Cardiac ventricle fibroblast (primary cell): ENCODE measurements around the genes RPS17 and C15orf40.

DNA sequence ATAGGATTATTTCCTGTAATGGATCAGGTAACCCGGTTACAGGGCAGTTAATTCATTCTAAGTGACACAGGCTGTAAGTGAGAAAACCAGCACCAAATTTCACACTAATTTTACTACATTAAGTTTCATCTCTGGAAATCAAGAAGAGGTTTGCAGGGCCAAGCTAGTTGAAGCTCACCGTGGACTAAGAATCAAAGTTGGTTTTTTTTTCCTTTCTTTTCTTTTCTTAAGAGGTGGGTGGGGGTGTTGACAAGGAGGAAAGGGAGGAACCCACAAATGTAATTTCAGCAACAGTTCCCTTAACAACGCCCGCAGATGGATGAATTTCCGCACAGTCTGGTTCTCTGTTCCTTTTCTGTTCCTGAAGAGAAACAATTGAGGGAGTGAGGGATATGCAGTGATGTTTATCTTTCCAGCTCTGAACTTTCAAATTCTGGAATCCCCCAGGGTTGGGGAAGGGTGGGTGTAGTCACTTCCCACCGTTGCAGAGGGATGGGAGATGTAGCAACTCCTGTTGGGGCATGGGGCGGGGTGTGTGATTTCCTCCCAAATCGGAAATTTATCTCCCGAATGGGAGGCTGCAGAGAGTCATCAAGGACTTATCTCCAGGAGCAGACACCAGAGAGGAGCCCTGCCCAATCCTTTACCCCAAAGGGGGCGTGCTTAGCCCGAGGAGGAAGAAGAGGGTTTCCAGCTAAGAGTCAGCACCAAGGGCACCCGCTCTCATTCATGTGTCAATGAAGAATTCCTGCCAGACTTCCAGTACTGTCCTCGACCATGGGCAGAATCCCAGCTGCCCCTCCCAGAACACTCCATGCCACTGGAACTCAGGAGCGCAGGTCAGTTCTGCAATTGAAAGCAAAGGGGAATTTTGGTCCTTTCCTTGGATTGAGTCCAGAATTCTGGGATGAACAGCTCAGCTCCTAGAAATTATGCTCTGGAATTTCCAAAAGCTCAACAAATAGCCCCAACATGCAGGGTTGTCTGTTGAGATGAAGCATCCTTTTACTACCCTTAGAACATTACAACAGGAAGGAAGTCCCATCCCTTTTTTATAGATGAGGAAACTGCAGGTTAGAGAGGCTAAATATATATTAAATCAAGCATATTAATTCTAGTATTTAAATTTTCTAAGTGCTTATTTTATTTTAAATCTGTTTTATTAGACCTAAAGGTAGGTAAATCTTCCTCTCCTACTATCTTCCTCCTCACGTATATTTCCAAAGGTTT, 35.0 kb upstream of the CFAP161 start:
- RAMPAGE, long total RNA = no peak

DNA sequence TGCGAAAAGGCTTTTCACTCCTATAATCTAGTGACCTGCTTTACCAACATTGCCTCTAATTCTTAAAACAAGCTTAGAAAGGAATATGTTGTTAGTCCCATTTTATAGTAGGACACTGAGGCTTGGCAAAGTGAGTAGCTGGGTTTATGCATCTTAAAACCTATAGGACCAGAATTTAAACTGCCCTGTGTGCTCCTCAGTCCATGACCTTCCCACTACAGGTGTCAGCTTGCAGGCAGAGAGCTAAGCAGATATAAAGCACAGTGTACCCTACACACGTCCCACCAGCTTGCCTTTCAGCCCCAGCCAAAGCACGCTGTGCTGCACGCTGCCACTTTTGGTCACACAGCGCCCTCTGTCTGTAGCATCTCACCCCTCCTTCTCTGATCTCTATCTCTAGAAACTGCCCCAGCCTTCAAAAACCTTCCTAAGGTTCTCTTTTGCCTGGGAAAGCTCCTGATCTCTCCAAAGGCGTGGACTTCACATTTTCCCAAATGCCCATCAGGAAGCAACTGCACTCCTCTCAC, 57.6 kb downstream of the STARD5 start:
- RAMPAGE, long total RNA = no peak

DNA sequence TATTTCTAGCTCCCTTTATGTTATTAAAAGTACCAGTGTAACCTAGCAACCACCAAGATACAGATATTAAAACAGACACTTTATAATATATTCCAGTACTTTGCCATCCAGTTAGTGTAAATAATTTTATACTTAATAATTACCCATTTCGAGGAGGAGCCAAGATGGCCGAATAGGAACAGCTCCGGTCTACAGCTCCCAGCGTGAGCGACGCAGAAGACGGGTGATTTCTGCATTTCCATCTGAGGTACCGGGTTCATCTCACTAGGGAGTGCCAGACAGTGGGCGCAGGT, 248.1 kb downstream of the MEX3B start:
- RAMPAGE, long total RNA = no peak

DNA sequence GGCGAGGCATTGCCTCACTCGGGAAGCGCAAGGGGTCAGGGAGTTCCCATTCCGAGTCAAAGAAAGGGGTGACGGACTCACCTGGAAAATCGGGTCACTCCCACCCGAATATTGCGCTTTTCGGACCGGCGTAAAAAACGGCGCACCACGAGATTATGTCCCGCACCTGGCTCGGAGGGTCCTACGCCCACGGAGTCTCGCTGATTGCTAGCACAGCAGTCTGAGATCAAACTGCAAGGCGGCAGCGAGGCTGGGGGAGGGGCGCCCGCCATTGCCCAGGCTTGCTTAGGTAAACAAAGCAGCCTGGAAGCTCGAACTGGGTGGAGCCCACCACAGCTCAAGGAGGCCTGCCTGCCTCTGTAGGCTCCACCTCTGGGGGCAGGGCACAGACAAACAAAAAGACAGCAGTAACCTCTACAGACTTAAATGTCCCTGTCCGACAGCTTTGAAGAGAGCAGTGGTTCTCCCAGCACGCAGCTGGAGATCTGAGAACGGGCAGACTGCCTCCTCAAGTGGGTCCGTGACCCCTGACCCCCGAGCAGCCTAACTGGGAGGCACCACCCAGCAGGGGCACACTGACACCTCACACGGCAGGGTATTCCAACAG, 174.9 kb downstream of the MEX3B start:
- RAMPAGE, long total RNA = no peak

GRCh38 chr15:82088837-82089103, 43.0 kb upstream of the MEX3B start:
- RAMPAGE, long total RNA = no peak

DNA sequence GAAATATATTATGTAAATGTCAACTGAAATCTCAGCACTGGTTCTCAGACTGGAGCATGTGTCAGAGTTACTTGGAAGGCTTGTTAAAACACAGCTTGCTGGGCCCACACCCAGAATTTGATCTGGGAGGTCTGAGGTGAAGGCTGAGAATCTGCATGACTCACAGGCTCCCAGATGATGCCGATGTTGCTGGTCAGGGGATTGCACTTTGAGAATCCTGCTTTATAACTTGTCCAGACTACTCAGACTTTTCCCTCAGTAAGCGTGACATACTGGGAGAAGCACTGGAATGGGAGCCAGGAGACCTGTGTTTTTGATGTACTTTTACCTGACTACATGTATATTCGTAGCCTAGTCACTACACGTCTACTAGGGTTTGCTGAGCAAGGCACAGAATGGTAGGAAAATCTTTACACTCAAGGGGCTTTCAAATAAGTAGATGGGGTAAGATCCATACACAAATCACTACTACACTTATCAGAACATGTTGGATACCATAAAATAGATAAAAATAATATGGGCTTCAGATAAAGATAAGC, 77.1 kb upstream of the MEX3B start:
- RAMPAGE, long total RNA = no peak

DNA sequence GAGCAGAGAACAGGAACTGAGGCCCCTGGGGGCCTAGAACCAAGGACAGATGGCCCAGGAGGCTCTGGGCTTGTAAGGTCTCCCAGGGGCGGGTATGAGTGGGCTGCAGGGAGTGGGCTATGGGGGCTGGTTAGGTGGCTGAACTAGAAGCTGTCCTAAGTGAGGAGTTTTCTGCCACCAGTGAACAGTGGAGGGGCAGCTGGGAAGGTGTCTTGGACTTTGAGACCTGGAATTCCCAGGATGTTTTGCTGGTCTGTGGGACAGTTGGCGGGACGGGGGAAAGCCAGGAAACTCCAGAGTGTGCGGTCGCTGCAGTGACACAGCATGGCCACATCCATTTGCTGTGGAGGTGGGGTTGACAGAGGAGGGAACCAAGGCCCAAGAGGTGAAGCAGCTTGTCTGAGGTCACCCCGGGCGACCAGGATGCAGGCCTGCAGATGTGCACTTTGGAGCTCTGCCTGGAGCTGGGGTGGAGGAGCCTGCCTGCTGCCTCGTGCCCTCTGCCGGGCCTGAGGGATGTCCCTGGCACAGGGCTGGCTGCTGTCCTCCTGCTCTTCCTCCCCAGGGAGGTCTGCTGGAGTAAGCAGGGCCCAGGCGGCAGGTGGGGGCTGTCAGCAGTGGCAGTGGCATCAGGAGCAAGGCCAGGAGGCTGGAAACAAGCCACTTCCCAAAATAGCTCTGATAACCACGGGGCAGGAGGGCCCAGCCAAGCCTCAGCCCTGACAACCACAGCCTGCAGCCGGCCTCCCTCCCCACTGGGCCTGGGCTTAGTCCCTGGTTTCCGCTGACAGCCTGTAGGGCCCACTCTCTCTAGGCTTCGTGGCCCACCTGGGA, 16.2 kb downstream of the GOLGA6L10 start:
- RAMPAGE, long total RNA = no peak

GRCh38 chr15:82372053-82373193, 23.1 kb upstream of the GOLGA6L10 start:
- RAMPAGE, long total RNA = no peak

- RAMPAGE, long total RNA = start-site peak on the minus strand at chr15:82540434-82540457, 33,919 and 1,523 reads in 2 replicates
Observed at GRCh38 chr15:82539730-82540556, at the start of gene RPS17. Gene RPS17 (minus strand): TSS chr15:82540457.

GRCh38 chr15:82679827-82680457, 29.7 kb downstream of the AP3B2 start:
- RAMPAGE, long total RNA = no peak

GRCh38 chr15:82709225-82709795, 365 bp downstream of the AP3B2 start:
- RAMPAGE, long total RNA = no peak

DNA sequence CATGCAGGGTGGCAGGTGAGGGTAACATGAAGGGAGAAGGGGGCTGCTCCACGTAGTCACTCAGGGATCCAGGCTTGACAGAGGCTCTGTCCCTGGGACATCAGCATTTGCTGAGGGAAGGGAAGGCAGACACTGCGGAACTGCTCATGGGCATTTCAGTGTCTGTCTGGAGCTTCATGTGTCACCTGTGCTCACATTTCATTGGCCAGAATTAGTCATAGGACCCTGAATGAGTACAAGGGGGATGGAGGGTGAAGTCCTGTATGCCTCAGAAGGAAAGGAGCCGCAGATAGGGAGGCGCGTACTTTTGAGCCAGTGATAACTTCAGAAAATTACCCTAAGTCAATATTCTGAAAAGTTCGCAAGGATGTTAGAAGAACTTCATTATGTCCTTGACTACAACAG, 34.5 kb downstream of the WHAMM start:
- RAMPAGE, long total RNA = no peak

DNA sequence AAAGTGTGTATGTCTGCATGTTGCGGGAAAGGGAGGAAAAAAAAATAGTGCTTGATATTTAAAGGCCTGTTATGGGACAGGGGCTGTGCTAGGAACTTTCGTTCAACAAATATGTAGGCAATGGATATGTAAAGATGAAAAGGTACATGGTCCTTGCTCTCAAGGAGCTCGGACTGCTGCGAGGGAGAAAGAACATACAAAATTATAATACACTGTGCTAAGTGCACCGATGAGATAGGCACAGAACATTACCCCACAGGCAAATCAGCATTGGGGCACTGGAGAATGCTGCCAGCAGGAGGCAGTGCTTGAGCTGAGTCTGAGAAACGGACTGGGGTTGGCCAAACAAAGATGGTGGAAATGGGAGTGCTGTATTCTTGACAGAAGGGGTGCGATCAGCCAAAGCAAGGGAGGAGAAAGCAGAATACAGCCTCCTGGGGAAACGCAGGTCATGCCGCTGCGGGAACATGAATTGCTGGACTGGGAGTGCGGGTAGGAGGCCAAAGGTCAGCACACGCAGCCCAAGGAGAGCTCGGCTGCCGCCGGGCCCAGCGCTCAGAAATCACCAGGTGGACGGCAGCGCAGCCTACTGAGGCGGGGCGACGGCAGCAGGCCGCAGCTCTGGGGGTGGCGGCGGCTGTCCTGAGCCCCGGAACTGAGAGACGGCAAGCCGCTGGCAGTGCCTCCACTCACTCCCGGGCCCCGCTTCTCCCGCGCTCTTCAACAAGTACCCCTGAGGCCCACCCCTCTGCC, 540 bp downstream of the C15orf40 start:
- RAMPAGE, long total RNA = no peak

DNA sequence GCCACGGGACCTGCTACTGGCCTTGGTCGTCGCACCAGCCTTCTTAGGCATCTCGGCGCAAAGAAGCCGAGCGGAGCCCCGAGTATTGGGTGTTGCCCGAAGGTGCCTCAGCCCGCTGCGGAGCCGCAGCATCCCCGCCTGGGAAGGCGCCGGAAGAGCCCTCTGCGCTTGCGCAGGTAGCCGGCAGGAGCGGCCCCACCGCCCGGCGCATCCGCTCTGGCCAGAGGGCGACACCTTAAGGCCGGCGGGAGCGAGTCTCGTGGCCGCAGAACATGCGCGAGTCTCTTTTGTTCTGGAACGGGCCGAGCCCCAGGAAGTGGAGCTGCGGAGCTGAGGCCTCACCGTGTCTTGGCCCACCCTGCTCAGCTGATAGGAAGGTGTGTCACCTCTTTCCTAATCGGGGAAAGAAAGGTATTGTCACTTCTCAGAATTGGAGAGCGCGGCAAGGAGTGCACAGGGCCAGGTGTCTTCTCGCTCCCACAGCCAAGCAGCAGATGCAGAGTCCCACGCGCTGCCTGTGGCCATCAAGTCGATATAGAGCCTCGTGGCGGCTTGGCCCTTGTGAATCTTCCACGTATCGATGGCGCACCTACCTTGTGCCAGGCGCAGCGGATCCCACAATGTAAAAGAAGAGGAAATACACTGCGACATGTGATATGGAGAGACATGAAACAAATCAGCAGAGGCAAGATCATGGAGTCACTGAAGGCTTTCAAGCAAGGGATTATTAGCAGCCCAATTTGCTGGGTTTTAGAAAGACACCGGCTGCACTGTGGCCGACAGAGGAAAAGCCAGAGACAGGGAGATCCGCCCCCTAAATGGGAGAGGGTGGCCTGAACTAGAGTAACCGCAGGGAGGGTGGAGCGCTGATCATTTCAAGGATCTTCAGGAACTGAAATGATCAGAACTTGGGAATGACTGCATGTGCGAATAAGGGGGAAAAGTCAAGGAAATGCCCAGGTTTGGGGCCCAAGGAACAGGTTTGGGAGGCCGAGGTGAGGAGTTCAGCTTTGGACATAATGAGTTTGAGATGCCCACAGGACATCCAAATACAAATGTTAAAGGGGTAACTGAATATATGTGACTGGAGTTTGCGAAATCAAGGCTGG, at the start of gene C15orf40:
TSS of gene C15orf40 (minus strand) at position 164 of the 1,109 bp plus-strand sequence.
- RAMPAGE, long total RNA = no peak

DNA sequence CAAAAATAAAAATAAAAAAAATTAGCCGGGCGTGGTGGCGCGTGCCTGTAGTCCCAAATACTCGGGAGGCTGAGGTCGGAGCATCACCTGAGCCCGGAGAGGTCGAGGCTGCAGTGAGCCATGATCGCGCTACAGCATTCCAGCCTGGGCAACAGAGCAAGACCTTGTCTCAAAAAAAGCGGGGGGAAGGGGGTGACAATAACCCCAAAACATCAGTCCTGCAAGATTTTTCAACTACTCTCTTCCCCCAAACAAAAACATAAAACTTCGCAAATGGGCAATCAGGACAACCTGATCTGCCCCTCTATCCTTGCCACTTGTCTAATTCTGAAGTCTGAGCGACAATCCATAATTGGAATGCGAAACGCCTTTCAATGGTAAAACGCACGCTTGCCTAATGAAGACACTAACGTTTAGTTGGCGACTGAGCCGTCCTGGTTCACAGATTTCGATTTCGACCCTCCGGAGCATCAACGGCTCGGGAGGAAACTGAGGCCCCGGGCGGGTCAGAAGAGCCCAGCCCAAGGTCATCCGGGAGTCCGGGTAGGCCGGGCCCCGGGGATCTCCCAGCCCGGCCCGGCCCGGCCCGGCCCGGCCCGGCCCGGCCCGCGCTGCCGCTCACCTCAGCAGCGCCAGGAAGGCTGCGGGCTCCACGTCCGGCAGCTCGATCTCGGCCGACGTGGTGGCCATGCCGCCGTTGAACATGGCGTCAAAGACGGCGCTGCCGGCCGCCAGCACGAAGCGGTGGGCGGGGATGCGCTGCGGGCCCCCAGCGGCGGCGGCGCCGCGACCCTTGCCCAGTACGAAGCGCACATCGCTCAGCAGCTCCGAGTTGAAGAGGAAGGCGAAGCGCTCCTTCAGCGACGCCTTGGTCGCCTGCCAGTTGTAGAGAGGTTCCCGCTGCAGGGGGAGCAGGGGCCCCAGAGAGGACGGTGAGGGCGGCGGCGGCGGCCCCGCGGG, 643 bp downstream of the BTBD1 start:
- RAMPAGE, long total RNA = no peak

GRCh38 chr15:83379507-83380055, 67.6 kb upstream of the SH3GL3 start:
- RAMPAGE, long total RNA = no peak

GRCh38 chr15:83605139-83605338, 48.9 kb upstream of the ADAMTSL3 start:
- RAMPAGE, long total RNA = no peak

GRCh38 chr15:84633720-84634385, 20.2 kb downstream of the WDR73 start:
- RAMPAGE, long total RNA = no peak

DNA sequence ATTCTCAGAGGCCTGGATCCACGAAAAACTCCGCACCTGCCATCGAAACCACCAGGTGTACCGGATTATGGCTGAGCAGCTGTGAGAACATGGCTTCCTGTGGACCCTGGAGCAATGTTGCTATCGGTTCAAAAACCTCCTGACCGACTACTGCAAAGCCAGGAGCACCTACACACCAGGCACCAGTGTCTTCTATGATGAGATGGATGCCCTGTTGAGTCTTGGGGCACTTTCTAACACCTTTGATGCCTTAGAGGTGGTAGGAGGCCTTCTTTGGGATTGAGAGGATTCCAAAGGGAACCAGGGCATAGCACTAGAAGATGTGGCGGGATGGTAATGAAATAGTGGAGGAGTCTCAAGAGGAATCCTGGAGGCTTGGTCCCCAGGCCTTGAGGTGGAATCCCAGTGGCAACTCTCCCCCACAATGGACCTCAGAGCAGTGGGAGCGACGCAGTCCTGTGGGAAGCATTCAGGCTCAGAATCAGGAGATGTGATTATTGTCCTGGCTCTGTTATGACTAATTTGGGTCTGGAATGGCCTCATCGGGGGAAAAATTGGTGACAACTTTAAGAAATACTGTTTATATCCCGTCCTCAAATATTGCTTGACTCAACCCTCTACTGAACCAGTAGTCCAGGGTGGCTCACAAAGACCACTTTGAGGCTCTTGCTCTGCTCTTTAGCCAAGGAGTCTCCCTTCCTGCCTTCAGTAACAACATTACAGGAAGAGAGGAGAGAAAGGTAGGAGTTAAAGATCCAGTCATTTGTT, 14.1 kb downstream of the WDR73 start:
- RAMPAGE, long total RNA = no peak

DNA sequence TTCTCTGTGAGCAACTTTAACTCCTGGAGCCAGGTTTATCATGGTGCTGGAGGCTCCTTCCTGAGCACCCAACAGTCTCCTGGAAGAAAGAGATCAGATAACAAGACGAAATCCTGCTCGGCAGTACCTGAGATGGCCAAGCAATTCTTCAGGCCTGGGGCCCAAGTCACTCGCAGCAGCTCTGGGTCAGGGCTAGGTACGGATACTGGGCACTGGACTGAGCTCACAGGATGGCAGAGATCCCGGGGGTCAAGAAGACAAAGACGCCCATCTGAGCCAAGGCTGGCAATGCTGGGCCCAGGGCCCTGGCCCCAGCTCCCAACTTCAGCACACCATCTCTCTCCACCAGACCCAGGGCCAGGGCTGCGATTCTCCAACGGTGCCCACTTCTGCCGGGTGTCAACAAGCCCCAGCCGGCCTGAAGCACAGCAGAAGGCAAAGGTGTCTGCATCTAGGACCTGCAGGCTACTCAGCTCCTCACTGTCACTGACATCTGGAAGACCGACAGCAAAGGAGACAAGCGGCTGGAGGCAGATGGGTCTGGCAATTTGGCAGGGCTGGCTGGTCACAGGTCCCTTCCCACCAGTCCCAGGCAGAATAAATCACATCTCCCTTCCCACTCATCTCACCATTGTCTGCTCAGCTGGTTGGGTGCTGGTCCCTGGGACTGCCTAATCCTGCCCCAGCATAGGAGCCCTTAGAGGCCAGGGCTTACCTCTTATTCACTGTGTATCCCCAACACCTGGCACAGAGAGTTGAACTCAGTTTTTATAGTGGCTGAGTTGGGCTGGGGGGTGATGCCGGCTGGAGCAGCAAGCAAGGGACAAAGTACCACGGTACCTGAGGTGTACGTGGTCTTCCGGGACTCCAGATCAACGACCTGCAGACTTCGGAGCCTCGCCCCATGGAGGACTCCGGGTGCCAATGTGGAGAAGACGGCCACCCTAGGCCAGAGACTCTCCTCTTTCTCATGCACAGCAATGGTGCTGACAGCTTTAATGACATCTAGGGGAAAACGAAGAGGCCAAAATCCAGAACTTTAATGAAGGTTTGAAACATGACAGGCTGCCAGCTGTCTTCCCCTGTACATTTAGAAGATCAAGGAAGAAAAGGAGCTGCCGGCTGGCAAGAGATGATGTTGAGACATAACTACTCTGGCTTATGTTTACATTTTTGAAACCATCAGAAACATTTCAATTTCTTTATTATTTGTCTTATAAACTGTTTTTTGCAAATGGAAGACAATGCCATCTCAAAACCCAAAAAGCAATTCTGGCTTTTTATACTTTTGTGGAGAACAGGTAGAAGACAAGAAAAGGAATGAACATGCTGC, 8.3 kb downstream of the WDR73 start:
- RAMPAGE, long total RNA = no peak